ENCODE measurements around the genes OGFOD1 and MT1E.

GRCh38 chr16:55486647-55487690, 8.0 kb downstream of the MMP2 start:
- PRO-cap: no peak

DNA sequence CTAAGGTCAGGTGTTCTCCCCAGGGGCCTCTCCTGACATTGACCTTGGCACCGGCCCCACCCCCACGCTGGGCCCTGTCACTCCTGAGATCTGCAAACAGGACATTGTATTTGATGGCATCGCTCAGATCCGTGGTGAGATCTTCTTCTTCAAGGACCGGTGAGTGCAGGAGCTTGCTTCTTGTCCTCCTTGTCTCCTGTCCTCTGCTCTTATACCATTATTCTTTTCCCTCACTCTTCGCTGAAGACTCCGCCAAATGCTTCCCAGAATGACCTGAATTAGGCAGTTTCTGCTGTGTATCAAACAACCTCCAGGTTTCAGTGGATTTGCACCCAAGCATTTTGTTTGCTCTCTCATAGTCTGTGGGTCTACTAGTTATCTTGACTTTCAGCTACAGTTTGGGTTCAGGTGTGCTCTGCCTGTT, 14.1 kb downstream of the MMP2 start:
- PRO-cap: no peak

DNA sequence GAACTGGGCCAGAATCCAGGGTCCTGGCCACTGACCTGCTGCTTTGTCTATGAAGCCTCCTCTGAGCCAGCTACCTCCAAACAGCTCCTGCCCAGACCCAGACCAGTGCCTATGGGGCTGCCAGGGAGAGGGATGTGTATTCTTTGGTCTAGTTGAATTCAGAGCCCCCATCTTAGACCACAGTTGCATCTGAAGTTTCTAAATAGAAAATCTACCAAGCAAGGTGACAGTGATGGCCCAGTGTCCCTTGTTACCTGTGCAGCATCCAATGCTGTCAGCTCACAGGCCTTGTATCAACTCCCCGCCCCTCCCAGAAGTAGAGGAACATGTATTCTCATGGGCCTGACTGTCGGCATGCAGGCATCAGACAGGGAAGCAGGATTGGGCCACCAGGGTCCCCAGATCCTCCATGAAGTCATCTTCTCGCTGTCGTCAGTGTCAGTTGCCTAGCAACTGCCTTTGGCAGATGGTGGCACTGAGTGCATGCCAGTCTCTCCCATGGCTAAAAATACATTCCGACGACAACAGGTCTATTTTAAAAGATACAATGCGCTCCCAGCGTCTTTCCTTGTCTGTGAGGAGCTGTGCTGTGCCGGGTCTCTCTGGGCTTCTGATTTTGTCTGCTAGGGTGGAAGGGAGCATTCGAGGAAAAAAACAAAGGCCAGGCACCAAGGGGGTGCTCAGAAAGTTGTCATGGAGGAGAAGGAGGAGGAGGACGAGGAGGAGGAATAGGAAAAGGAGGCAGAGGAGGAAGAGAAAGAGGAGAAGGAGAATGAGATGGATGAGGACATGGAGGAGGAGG, 36.8 kb upstream of the CES5A start:
- PRO-cap: no peak

- PRO-cap: no peak
Observed at GRCh38 chr16:56225123-56225464, 33.8 kb downstream of the GNAO1 start.

DNA sequence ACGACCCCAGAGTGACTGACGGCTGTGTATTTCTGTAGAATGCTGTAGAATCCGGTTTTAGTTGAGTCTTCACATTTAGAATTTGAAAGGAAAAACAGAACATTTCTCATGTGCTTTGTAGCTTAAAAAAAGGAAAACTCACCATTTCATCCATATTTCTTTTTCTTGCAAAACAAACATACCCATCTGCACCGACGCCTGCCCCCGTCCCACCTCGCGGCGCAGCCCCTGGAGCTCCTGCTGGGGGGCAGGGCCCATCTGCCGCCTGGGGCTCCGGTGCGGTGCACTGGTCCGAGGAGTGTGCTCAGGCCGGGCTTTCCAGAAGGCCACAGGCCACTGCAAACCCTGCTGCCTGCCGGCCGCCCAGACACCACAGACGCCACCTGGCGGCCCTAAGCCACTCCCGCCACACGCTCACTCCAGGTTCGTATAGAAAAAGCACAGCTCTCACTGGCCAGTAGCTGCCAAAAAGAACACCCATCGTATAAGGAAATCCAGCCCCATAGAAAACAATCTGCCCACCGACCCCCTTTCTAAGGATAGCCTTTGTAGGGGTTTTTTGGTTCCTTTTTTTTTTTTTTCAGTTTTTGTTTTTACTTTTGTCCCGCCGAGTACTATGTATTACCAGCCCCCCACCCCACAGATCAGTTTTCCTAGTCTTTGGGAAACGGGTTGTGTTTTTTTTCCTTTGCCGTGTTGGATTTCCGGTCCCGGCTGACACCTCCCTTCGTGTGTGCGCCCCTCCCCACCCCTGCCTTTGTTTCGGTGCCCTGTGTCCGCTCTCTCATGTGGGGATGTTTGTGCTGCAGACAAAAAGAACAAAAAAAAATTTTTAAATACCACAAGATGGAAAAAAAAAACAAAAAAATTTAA, 68.9 kb downstream of the AMFR start:
- PRO-cap: bidirectional peak, plus-strand start at position 379 of the sequence, minus-strand start at position 290 of the sequence; bidirectional peak, plus-strand start at position 766 of the sequence, minus-strand start at position 635 of the sequence

- PRO-cap: no peak
Observed at GRCh38 chr16:56404676-56405213, 20.6 kb downstream of the AMFR start.

DNA sequence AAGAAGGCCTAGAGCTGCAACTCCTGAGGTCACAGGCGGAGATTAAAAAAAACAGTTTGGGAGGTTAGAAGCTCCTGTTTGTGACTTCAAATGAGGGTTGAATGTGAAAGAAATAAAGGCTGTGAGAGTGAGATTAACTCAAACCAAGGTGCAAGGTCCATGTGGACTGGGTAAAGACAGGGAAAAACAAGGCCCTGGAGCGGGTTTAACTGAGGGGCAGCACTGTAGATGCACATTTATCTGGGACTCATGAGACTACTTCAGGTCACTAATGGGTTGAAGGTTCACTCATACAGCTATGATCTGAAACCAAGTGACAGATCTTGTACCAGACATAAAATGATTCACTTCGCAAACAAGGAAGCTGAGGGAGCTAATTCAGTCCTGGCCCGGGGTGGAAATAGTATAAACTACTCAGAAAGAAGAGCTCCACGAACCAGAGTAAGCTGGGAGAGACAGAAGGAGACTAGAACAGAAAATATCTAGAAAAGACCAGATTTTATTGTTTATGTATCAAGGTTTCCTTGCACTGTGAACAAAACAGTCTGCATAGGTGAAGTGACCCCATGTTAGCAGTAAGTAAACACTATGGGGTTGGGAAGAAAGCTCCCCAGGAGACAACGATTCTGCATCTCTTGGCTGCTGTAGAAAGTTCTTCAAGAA, 16.6 kb downstream of the AMFR start:
- PRO-cap: no peak

DNA sequence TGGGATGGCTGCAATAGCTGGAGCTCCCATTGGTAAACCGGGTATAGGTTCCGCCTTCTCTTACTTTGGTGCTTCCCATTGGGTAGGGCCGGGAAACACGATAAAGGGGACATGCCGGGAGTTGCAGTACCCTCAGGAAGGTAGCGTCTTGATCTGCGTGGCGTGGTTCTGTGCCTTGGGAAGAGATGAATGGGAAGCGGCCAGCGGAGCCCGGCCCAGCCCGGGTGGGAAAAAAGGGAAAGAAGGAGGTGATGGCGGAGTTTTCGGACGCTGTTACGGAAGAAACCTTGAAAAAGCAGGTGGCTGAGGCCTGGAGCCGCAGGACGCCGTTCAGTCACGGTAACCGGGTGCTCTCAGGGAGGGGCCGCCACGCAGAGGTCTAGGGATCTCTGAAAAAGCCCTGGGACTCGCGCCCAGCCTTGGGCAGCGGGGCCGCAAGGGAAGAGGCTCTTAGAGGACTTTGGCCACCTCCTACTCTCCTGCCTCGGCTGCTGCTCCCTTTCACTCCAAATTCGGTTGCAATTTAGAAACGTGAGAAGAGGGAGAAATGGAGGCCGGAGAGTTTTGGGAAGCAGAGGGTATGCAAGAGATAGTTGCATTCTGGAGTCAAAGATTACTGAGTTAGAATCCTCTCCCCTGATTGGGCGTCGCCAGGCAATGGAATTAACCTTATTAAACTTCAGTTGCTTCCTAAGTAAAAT, at the start of gene OGFOD1:
OGFOD1 (plus strand) TSS at position 127 of the 701 bp plus-strand sequence.
- PRO-cap: bidirectional peak, plus-strand start at position 135 of the sequence, minus-strand start outside the sequence; unidirectional peak, plus-strand start at position 339 of the sequence

GRCh38 chr16:56611321-56612114, 3.1 kb downstream of the MT2A start:
- PRO-cap: no peak

- PRO-cap: bidirectional peak, plus-strand start at chr16:56625790, minus-strand start at chr16:56625689
Observed at GRCh38 chr16:56625437-56626358, at the start of gene MT1E. Gene MT1E (plus strand): TSS chr16:56625781.

GRCh38 chr16:56647433-56648435, 4.0 kb upstream of the MT1B start:
- PRO-cap: no peak

DNA sequence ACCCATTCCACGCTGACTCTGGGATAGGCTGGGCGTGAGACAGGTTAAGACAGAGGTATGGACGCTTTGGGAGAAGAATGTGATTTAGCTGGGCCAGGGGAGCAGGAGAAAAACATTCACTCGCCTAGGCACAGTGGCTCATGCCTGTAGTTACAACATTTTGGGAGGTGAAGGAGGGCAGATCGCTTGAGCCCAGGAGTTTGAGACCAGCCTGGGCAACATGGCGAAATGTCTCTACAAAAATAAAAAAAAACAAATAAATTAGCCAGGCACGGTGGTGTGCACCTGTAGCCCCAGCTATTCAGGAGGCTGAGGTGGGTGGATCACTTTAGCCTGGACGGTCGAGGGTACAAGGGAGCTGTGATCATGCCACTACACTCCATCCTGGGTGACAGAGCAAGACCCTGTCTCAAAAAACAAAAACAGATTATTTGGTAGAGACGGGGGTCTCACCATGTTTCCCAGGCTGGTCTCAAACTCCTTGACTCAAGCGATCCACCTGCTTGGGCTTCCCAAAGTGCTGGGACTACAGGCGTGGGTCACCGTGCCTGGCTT, 4.1 kb downstream of the MT1X start:
- PRO-cap: no peak

- PRO-cap: no peak
Observed at GRCh38 chr16:56916886-56917541, 14.9 kb upstream of the HERPUD1 start.

DNA sequence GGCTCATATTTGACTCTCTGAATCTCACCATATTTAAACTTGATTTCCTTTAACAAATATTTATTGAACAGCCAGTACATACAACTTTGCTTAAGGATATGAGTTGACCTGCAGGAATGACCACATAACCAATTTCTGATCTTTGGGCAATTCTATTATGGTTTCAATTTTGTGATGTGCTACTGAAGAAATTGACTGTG, 6.0 kb downstream of the HERPUD1 start:
- PRO-cap: no peak

DNA sequence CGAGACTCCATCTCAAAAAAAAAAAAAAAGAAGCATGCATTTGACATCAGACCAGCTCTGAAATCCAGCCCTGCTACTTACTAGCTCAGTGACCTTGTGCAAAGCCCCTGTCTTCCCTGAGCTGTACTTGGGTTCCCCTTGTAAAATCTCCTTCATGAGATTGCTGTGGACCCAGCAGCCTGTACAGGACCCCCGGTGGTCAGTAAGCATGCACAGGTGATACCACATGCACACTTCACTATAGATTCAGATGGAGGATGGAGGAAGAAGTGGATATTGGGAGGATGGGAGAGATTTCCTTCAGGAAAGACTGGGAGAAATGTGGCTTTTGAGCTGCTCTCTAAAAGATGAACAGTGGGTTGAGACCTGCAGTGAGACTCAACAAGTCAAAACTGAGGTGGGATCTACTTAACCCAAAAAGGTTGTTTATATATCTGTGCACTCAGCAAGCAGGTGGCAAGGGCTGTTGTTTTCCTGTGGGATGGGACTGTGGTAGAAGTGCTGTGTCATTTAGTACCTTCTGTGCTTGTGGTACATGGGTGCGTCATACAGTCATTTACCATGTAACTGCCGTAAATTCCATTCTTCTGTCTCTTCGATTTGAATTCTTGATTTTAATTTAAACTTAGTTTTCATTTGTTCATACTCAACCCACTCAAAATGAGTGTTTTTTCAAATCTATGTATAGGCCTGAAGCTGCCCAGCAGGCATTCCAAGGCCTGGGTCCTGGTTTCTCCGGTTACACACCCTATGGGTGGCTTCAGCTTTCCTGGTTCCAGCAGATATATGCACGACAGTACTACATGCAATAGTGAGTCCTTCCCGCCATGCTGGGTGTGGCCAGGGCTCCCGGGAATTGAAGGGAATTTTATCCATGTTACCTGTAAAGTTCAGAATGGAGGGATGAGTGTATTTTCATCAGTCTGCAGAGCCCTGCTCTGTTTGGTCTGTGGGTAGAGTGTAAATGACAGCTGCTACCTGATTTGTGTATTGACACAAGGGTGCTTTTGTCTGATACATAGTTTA, 6.9 kb downstream of the HERPUD1 start:
- PRO-cap: no peak

GRCh38 chr16:56944932-56945873, 13.3 kb downstream of the HERPUD1 start:
- PRO-cap: no peak

GRCh38 chr16:57134733-57135443, 42.5 kb downstream of the CPNE2 start:
- PRO-cap: no peak

DNA sequence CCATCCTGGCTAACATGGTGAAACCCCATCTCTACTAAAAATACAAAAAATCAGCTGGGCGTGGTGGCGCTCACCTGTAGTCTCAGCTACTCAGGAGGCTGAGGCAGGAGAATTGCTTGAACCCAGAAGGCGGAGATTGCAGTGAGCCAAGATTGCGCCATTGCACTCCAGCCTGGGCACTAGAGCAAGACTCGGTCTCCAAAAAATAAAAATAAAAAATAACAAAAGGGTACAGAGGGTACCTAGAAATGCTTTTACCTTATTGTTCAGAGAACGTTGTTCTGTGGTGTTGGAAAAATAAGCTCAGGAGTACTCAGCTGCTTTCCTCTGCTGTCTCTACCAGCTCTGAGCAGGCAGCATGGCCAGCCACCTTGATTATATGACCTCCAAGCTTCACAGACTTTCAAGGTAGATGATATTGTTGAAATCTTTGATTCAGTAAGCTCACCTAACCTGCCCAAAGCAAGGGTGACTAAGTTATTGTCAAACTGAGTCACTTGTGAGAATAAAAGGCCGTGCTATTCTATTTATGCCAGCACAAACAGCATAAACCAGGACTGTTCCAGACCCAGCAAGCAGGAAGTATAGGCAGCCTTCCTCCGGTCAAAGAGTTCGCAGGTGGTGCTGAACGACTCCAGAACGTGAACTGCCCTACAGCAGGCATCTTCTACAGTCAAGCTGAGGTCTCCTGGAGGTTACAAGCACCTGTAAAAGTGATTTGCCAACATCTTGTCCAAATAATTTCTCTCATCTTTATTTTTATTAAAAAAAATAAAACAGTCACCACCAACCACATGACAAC, 10.5 kb downstream of the ARL2BP start:
- PRO-cap: no peak

DNA sequence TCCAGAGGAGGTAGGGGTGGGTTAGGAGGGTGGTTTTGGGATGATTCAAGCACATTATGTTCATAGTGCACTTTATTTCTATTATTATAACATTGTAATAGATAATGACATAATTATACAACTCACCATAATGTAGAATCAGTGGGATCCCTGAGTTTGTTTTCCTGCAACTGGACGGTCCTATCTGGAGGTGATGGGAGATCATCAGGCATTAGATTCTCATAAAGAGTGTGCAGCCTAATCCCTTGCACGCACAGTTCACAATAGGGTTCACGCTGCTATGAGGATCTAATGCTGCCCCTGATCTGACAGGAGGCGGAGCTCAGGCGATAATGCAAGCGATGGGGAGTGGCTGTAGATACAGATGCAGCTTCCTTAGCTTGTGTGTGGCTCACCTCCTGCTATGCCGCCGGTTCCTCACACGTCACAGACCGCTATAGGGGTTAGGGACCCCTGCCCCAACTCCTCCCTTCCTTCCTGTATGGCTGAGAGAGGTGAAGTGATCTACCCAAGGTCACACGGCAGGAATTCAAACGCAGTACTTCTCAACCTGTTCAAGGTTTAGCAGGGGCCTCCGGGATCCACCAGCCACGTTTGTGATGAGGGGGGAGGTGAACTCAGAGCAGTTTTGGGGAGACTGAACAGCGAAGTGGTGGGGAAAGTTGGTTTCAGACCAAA, 13.3 kb upstream of the PLLP start:
- PRO-cap: no peak

DNA sequence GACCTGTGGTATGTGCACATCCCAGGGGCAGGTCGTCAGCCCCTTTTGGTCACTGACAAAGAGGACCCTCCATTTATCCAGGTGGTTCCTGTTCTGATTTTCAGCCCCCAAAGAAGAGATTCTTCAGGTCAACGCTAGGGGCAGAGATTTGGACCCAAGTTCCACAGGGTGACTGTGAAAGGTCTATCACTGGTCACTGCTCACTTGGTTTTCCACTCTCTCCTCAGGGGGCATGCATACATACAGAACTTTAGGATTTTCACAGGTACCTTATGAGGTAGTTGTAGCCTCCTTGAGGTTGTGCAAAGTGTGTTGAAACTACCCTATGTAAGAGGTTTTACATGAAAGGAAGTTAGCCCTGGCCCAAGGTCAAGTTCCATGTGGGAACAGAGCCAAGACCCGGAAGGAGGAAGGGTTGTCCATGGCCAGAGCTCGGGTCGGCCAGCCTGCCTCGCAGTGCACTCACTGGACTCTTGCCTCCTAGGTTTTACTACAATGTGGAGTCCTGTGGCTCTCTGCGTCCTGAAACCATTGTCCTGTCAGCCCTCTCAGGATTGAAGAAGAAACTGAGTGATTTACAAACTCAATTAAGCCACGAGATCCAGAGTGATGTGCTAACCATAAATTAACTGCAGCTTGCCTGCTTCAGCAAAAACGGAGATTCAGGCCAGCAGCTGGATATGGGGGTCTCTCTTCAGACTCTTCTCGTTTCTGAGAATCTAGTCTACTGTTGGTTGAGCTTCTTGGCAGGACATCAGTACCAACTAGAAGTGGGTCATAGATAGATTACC, 8.2 kb downstream of the POLR2C start:
- PRO-cap: no peak

Data from ReNcell CX (cell line).